Cardiac ventricle fibroblast (primary cell): ENCODE measurements around a stretch of chr20.

DNA sequence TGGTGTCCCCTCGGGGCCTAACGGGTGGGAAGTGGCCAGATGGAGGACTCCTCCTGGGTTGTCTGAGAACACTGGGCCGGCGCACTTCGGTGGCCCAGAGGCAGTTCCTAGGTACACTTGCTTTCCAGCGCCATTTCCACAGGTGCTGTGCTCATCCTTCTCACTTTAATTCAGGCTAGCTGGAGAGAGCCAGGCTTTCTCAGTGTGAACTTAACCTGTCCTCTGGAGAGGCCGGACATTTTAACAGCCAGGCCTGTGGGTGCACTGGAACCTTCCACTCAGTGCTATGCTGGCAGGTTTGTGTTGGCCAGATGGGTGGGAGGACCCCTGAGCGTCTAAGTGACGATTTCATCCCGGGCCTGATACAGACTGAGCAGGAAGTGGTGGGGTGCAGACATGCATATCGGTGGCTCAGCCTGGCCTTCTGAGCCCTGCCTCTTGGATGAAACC is 8.4 kb upstream of the PYGB start:
- RAMPAGE, long total RNA: no peak

DNA sequence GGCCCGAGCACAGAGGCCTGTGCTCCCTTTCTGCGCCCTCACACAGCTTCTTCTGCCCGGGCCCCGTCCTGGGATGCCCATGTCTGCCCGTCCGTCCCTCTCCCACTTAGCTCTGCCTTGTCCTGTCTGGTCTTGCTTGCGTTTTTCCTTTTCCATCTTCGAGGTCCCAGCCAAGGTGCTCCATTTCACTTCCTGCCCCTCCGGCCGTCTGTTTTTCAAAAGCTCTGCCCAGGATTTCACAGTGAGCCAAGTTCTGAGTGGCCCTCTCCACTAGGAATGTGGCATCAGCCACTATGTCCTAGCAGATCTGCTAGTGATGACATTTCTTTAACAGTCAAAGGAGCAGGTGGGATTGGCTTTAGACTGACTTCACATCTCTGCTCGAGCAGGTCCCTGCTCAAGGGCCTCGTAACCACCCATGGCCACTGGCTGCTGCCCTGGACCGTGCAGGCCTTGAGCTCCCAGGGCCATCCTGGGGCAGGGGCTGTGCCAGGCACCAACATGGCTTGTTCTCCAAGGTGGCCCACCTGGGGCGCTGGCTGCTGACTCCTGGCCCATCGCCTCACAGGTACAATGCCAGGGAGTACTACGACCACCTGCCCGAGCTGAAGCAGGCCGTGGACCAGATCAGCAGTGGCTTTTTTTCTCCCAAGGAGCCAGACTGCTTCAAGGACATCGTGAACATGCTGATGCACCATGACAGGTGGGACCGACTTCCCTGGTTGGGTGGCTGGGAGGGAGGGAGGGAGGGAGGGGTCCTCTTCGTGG is 45.9 kb downstream of the PYGB start:
- RAMPAGE, long total RNA: no peak

DNA sequence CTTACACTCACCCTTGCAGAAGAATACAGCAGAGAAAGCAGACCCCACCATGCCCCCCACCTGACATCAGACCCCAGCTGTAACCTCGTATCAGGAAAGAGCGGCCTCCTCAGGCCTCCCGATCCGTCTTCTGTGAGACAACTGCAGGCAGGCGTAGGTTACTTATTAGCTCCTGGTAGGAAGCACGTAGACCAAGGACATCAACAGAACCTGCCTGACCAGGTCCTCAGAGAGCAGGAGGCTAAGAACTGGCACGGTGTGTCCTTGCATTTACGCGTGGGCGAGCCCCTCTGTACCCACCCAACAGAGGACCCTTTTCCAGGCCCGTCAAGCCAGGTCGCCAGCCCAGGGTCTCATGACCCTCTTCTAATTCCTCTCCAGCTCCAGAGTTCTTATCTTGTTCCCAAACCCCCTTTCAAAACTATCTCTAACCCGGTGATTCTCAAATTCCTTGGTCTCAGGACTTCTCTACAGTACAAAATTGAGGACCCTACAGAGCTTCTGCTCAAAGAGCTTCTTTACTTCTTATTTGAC is 51.0 kb downstream of the ABHD12 start:
- RAMPAGE, long total RNA: no peak

- RAMPAGE, long total RNA: no peak
These were observed 68.8 kb downstream of the GINS1 start for GRCh38 chr20:25475993-25476865.

GRCh38 chr20:25739467-25740004 is 42.9 kb upstream of the ZNF337 start:
- RAMPAGE, long total RNA: no peak

DNA sequence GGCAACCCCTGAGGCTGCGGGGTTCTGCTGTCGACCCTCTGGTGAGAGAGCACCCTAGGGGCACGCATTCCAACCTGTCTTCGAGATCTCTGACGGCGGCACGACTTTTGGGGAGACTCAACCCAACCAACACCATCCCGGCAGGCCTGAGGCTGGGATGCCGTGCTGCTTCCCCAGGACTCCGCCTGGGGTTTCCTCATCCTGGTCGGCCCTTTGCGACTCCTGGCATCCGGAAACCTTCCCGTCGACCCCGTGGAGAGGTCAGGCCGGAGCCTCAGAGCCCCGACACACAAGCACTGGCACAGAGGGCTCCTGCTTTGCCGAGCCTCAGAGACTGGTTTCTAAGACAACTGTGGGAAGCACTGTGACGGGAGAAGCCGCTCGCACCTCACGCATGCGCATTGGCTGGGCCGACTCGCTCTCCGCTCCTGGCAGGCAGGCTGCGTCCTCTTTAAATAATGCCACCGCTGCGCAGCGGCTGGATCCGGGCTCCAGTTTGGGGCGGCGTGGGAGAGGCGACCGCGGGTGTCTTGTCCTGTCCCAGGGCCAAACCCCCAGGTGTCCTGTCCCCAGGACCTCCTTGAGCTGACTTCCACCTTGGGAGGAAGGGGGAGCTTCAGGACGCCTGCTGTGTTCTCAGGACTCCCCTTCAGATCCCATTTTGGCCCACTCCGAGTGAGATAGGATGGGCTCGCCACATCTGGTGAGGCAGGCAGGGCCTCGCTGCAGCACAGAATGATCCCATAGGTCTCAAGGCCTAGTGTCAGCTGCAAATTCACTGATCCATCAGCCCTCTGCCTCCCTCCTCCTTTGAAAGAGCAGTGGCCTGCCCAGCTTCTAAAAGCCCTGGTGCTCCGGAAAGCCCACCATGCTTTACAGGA is 169.1 kb upstream of the ZNF337 start:
- RAMPAGE, long total RNA: no peak

DNA sequence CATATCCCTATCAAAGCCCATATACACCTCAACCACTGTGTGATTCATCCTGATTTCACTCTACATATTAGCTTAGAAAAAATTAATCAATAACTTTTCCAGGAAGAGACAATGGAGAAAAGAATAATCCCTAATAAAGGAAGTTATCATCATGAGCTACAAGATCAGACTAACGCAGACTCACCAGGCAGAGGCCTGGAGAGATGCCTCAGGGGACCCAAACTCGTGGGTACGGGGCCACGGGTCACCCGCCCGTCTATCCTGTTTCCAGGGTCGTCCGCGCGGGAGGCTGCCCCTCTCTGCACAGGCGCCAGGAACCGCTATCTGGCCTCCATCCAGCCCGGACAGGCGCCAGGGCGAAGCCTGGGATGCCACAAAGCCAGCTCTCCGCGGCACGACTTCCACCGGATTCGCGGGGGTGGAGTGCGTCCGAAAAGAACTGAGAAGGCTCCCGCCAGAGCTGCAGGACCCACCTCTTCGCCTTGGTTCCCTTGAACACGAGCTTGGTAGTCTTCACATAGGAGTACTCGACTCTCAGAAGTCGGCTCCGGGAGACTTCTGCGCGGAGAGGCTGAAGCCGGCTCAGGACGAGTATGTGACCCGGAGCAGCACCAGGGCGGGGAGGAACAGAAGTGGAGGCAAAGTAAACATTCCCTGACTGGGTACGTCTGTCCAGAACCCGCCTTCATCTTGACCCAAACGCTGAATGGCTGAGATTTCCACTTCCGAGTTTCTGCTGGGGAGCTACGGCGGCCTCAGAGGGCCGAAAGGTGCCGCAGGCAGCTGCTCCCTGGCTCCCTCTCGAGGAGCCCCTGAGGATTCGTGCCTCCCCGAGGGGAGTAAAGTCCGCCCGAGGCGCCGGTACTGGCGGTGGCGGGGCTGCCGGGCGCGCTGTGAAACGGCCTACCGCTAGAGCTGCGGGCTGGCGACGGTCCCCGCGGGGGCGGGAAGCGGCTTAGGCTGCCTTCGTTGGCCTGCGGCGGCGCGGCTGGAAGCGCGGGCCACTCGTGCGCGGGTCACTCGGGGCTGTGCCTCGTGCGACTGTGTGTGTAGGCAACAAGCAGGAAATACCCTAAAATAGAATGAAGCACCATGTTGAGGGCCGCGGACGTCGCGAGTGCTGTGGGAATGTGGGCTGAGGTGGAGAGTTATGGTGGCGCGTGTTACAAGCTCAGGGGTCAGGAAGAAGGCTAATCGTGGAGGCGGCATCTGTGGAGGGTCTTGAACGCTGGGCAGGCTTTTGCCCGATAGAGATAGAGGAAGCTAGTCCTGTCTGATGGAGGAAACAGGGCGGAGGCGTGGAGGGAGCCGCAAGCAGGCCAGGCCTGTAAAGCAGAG is 2654.9 kb upstream of the DEFB115 start:
- RAMPAGE, long total RNA: start-site peak on the minus strand centred at position 636 of the sequence, 114 bp wide, 589 and 20 reads in 2 replicates

- RAMPAGE, long total RNA: no peak
These were observed 1568.0 kb upstream of the DEFB115 start for GRCh38 chr20:29689271-29690028.

GRCh38 chr20:30283273-30284020 is 974.0 kb upstream of the DEFB115 start:
- RAMPAGE, long total RNA: no peak

- RAMPAGE, long total RNA: no peak
These were observed 16.7 kb upstream of the DEFB123 start for GRCh38 chr20:31423780-31424064.

GRCh38 chr20:31570833-31571718 is 23.9 kb downstream of the MCTS2 start:
- RAMPAGE, long total RNA: no peak

DNA sequence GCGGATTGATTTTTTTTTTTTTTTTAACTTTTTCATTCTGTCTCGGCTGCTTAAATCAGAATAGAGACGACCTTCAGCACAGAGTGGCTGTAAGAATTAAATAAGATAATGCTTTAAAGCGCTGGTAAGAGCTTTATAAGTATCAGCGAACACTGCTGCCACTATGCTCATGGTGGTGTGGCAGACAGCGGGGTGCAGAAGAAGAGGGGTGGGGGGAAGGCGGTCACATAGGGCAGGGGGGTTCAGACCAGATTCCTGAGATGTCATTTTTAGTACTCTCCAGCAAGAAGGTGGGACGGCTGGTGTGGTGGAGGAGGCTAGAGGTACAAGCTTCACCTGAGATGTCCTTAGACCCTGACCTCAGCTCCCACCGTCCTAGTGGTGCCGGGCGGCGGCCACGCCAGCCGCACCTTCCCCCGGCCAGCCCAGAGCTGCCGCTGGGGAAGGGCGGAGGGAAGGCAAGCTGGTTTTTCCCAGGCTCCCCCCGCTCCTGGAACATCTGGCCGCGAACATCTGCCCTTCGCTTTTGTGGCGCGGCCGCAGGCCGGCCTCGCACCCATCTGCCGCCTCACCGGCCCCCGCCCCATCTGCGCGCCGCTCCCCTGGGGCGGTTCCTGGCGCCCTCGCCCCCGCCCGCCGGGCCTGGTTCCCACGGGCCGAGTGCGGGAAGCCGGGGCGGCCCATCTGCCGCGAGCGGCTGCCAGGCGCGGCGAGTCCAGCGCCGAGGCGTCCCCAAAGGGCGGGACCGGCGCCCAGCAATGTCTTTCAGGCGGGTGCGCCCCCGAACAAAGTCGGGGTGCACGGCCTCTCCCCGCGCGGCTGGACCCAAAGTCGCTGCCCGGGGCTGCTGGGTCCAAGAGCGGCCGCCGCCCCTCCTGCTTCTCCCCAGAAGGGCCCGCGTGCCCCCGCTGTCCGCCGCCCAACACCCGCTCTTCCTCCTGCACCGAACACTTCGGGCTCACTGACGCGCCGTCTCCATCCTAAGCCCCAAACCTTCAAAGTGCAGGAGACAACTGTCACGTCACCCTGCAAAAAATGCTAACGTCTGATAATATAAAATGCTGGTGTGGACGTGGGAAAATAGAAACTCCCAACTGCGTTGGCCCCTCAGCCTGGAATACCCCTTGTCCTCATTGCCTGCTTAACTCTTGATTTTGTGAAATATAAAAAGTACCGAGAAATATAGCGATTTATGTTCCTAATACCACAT is 17.4 kb upstream of the ID1 start:
- RAMPAGE, long total RNA: no peak

DNA sequence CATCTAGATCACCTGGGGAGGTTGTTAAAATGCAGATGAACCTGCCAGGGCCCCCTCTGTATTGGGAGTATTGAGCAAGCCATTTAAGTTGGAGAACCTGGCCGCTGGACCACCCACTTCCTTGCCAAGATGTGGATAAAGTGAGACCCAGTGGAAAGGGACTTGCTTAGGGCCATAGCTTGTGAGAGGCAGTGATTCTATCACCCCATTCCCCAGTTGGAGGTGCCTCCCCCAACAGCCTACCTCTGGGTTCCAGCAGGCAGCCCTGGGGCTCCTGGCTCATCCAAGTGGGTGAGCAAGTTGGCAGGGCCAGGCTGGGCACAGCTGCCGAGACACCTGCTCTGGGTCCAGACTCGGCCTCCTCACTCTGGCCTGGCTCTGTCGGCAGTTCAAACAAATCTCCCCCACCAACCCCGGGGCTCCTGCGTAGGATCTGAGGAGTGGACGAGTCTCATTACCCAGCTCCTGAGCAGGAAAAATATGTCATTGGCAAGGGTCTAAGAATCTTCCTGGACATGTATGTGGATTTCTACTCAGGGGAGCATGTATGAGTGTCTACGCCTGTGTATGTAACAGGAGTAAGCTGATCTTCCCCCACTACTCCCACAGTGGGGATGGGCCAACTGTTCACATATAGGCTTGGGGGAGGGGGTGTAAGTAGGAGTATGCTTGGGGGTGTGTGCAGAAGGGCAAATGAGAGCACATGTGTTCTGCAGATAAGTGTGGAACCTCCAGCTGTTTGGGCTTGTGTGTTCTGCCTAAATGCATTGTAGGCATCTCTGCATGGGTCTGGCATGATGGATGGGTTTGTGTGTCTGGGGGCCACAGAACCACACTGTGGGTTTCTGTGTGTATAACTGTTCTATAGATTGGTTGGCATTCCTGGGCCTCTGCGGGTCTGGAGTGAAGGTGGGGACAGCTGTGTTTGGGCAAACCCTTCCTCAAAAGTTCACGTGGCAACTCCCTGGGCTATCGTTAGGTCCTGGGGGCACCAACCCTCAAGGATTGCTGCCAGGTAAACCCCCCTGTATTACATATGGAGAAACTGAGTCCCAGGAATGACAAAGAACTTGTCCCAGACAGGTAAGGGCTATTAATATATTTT is 2.0 kb downstream of the ID1 start:
- RAMPAGE, long total RNA: no peak

DNA sequence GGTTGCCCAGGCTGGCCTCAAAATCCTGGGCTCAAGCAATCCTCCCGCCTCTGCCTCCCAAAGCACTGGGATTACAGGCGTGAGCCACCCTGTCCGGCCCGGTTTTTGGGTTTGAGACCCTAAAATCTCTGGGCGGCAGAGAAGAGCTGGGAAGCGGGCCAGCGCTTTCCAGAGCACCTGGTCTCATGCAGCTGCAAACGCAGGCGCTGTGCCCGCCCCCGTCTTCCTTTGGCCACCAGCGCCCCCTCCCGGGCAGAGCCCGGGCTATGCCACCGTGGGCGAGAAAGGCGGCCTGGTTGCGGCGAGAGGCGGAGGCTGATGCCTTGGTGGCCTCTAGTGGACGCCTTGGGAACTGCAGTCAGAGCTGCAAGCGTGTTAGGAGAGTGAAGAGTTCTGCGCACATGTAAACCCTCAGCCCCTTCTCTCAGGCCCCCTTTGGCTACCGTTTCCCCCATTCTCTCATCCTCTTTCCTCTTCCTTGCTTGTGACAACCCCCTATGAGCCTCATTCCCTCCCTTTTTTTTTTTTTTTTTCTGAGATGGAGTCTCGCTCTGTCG is 7.7 kb downstream of the ID1 start:
- RAMPAGE, long total RNA: no peak

DNA sequence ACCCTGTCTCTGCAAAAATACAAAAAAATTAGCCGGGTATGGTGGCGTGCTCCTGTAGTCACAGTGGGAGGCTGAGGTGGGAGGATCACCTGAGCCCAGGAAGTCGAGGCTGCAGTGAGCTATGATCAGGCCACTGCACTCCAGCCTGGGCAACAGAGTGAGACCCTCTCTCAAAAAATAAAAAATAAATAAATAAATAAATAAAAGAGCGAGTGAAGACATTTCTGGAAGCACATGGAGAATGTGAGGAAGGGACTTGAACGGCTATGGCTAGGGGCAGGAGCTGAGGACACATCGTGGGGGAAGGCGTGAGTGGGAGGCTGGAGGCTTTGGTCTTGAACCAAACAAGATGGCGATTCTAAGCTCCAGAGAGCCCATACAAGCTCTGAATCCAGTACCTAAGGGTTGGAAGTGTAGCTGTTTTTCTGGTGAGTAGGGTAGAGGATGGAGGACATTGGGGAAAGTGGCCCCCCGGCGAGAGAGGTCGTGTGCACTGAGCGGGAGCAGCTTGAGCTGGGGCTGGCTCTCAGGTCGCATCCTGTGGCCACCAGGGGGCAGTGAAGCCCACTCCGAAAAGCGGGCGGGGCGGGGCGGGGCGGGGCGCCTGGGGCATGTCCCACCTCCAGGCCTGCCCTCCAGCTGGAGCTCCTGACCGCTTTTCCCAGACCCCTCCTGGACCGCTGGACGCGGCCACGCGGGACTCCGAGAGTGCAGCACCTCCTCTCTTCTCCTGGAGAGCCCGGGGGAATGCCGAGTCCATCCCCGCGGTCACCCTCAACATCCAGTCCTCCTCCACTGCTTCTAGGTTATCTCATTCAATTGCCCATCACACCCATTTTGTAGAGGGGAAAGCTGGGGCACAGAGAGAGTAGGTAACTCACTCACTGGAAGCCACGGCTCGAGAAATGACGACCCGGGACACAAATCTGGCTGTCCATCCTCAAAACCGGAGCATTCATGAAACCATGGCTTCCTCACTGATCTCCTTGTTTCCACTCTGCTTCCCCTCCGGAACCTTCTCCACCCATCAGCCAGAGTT is 23.8 kb downstream of the COX4I2 start:
- RAMPAGE, long total RNA: no peak

DNA sequence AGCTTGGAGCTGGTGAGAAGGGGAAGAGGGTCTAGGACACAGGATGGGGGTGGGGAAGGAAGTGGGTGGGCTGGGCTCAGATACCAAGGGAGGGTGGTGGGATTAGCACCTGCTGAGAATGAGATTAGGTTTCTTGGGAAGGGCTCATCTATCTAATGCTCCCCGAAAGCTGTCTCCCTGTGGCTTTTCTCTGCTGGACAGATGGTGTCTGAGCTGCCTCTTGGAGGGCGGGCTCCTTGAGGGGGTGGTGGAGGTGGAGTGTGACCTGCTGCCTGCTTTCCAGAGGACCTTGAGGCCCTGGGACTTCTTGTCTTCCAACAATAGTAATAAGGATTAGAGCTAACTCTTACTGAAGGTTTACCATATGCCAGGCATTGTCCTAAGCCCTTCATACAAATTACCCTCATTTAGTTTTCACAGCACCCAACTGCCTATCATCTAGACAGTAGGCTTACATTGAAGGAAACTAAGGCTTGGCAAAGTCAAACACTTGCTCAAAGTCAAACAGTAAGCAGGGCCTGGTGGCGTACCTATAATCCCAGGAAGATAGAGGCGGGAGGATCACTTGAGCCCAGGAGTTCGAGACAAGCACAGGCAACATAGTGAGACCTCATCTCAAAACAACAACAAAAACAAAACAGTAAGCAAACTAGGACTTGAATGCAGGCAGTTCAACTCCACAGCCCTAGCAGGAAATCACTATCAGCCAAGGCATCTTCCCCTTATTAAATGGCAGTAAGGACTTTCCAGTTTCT is 28.2 kb downstream of the BCL2L1 start:
- RAMPAGE, long total RNA: no peak

DNA sequence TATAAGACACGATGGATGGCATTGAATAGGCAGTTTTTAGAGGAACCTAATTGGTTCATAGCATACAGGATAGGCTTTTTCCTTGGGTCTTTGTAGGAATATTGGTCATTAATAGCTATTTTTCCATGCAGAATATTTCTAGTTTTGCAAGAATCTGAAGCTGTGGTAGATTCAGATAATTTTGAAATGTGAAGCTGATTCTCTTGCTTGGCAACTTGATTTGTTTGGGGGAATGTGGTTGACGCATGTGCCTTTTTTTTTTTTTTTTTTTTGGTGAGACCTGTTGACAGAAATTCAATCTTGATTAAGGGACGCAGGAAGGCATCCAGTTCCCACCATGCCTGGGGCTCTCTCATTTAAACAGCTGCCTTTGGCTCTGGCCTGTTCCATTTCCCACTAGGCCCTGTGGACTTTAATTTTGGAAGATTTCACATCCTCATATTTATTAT is 8.5 kb downstream of the TPX2 start:
- RAMPAGE, long total RNA: no peak

DNA sequence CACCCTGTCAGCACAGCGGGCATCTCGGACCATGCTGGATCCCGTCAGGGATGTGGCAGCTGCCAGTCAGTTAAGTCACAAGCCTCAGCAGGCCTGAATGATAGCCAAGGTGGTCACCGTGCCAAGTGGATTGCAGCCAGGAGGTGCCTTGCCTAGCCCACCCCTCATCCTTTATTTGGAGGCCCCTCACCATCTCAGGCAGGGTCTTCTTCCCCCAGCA is 7.3 kb upstream of the MYLK2 start:
- RAMPAGE, long total RNA: no peak

DNA sequence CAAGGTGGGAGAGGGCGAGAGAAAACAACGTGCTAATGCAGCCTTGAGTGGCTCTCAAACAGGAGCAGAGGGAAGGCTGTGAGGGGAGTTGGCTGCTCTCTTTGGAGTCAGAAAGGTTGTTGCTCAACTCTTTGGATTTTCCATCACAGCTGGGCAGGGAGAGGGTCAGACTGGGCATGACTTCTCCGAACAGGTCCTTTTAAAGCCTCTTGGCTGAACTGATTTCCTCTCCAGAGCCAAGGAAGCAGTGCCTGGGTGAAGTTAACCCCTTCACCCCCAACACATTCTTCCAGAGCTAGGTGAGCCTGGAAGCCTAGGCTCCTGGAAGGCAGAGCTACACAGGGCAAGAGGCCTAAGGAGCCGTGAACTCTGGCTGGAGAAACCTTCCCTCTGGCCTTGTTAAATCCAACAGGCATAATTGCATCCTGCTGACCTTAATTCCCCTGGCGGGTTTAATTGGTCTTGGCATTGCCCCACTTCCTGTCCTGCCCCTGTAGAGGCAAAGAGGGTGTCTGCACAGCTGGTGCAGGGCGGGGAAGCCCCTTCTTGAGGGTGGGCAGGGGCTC is 3.7 kb upstream of the MYLK2 start:
- RAMPAGE, long total RNA: no peak

- RAMPAGE, long total RNA: no peak
These were observed 6.5 kb downstream of the PDRG1 start for GRCh38 chr20:31945143-31945863.